Right lobe of liver (tissue), 4 donors: ENCODE measurements around a stretch of chr20.

- PRO-cap, 4 experiments: no peak in any of the 4 experiments
- RAMPAGE, long total RNA, 2 experiments: no peak in any of the 2 experiments
Measured at GRCh38 chr20:11271407-11271720, 597.6 kb upstream of the JAG1 start.

DNA sequence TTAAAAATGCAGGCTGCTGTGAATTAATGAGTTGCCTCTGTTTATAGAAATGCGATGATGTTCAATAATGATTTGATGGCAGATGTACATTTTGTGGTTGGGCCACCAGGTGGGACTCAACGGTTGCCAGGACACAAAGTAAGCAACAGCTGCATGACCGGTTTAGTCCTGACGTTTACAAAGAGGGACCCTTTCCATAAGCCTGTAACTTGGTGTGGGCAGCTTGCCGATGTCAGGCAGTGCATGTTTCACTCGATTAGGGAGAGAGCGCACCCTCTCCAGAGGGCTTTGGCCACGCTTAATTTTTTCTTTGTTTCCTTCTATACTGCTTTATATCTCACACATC lies 1.3 kb downstream of the BTBD3 start:
- PRO-cap, 4 experiments: no peak in any of the 4 experiments
- RAMPAGE, long total RNA, 2 experiments: no peak in any of the 2 experiments

DNA sequence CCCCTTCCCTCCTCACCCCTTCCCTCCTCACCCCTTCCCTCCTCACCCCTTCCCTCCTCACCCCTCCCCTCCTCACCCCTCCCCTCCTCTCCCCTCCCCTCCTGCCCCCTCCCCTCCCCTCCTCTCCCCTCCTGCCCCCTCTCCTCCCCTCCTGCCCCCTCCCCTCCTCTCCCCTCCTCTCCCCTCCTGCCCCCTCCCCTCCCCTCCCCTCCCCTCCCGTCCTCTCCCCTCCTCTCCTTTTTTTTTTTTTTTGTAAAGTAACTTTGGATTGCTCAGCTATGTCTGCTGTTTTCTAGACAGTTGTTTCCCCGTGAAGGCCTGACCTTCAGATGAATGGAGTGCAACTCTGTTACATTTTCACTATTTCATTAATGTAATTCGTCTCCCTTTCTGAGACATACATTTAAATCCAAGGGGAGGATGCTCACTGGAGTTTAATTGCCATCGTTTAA lies 127.6 kb downstream of the BTBD3 start:
- PRO-cap, 4 experiments: no peak in any of the 4 experiments
- RAMPAGE, long total RNA, 2 experiments: no peak in any of the 2 experiments

DNA sequence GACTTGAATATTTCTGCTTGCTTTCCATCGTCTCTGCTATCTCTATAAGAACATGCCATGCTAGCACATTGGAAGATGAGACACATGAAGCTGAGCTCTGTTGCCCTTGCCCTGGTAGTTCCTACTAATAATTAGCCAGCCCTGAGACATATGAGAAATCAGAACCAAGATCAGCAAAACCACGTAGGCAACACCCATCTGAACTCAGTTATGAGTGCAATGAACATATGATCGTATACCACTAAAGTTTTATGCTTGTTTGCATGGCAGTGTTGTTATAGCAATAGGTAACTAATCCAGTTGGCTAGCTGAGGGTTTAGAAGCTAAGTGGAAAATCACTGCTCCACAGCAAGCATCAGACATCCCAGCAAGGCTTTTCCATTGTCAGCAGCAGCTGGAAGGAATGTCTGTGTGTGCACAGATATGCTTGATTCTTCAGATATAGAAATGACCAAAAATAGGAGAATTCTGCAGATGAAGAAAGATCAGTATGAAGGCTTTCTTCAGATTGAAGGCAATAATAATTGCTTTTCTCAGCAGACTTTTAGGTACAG lies 180.8 kb downstream of the BTBD3 start:
- PRO-cap, 4 experiments: no peak in any of the 4 experiments
- RAMPAGE, long total RNA, 2 experiments: no peak in any of the 2 experiments

DNA sequence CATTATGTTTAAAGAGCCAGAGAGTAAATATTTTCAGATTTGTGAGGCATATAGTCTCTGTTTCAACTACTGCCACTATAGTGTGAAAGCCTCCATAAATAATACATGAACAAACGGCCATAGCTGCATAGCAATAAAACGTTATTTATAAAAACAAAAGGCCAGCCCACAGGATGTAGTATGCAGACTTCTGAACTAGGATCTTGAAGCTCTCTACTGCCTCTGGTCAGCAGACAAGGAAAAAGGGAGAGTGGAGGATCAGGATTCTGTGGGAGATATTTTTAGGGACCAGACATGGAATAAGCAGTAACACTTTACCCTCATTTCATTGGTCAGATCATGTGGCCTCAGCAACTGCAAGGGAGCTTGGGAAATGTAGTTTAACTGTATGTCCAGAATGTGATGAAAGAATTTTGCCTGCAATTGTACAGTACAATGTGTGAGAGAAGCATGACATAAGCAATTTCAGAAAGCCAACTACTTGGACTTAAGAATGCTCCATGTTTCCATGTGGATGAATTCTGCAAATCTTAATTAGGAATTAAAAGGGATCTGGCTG lies 414.1 kb upstream of the SPTLC3 start:
- PRO-cap, 4 experiments: no peak in any of the 4 experiments
- RAMPAGE, long total RNA, 2 experiments: no peak in any of the 2 experiments

DNA sequence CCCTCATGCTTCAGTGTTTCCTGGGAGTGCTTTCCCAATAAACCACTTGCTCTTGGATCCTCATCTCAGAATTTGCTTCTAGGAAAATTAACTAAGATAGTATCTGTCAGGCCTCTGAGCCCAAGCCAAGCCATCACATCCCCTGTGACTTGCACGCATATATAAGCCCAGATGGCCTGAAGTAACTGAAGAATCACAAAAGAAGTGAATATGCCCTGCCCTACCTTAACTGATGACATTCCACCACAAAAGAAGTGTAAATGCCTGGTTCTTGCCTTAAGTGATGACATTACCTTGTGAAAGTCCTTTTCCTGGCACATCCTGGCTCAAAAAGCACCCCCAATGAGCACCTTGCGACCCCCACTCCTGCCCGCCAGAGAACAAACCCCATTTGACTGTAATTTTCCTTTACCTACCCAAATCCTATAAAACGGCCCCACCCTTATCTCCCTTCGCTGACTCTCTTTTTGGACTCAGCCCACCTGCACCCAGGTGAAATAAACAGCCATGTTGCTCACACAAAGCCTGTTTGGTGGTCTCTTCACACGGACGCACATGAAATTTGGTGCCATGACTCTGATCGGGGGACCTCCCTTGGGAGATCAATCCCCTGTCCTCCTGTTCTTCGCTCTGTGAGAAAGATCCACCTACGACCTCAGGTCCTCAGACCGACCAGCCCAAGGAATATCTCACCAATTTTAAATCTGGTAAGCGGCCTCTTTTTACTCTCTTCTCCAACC lies 254.9 kb upstream of the SPTLC3 start:
- PRO-cap, 4 experiments: no peak in any of the 4 experiments
- RAMPAGE, long total RNA, 2 experiments: no peak in any of the 2 experiments

DNA sequence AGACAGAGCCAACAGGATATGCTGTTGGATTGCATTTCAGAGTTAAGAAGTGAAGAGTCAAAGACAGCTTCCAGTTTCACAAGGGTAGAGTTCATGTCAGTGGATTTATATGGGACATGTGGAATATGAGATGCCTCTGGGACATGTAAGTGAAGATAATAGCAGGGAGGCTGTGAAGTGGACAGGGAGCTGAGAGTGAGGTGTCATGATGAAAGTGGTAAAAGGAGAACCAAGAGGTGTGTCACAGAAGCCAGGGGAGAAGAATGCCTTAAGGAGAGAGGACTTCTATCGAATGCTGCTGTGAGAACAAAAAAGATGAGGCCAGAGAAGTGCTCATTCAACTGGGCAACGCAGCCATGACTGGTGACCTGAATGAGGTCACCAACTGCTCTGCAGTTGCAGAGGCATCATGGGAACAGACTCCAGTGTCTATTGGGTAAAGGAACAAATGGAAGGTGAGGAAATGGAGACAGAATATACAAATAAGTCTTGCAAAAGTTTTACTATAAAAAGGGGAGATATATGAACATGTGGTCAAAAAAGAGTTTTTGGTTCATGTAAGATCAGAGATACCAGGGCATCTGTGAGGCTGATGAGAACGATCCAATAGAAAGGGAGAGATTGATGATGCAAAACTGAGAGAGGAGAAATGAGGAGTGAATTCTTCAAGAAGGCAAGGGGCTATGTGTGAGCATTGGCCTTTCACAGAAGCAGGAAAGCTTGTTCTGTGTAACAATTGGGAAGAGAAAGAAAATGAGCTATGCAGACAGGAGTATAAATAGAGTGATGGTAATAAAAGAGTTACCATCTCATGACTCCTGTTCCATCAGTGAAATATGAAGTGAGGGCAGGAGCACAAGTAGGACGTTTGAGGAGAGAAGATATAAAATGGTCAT lies 20.0 kb downstream of the ISM1 start:
- PRO-cap, 4 experiments: no peak in any of the 4 experiments
- RAMPAGE, long total RNA, 2 experiments: no peak in any of the 2 experiments

- PRO-cap, 4 experiments: peak in 4 of 4 experiments; most common plus-strand start chr20:13290983 (in 4); most common minus-strand start chr20:13290891 (in 2)
- RAMPAGE, long total RNA, 2 experiments: no peak in any of the 2 experiments
Measured at GRCh38 chr20:13290724-13291102, 69.6 kb downstream of the ISM1 start.

DNA sequence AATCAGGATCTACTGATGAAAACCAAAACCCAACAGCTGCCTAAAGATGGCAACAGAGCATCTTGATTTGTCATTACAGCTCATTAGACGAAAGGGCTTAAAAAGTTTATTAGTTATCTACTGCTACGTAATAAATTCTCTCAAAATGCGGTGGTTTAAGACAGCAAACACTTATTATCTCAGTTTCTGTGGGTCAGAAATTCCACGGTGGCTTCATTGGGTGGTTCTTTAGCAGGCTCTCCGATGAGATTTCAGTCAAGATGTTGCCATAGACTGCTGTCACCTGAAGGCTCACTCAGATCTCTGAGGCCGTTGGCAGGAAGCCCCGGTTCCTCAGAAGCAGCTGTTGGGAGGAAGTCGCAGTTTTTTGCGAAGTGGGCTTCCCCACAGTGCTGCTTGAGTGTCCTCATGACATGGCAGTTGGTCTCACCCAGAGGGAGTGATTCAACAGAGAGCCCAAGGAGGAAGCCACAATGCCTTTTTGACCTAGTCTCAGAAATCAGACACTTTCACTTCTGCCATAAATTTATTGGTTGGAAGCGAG lies 208.5 kb downstream of the TASP1 start:
- PRO-cap, 4 experiments: peak in 4 of 4 experiments; most common plus-strand start position 364 of the sequence (in 4)
- RAMPAGE, long total RNA, 2 experiments: no peak in any of the 2 experiments

DNA sequence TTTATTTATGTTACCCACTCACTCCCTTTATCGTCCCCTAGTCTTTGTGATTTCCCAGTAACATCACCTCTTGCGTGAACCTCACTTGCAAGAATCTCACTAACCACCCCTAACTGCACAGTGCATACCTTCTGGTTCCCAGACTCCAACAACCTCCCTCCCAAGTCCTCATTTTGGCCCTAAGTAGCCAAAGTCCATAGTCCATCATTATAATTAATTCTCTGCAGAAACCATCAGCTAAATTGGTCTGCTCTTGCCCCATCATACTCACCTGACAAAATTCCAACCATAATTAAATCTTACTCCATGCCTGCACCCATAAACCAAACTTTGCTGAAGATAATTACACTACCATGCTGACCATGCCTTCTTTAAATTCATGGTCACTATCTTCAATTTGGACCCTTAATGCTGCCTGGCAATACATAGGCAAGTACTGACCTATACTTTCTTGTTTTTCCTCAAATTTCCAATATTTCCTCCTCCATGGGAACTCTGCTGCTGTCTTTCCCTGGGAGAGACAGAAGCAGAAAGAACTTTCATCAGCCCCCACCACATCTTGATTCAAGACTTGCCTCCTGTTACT lies 179.4 kb downstream of the TASP1 start:
- PRO-cap, 4 experiments: no peak in any of the 4 experiments
- RAMPAGE, long total RNA, 2 experiments: no peak in any of the 2 experiments

- PRO-cap, 4 experiments: no peak in any of the 4 experiments
- RAMPAGE, long total RNA, 2 experiments: no peak in any of the 2 experiments
Measured at GRCh38 chr20:13661186-13661624, 22.5 kb upstream of the TASP1 start.

GRCh38 chr20:13875343-13875887 lies 90.6 kb downstream of the NDUFAF5 start:
- PRO-cap, 4 experiments: no peak in any of the 4 experiments
- RAMPAGE, long total RNA, 2 experiments: no peak in any of the 2 experiments

GRCh38 chr20:14226162-14226688 lies 111.2 kb downstream of the FLRT3 start:
- PRO-cap, 4 experiments: no peak in any of the 4 experiments
- RAMPAGE, long total RNA, 2 experiments: no peak in any of the 2 experiments

DNA sequence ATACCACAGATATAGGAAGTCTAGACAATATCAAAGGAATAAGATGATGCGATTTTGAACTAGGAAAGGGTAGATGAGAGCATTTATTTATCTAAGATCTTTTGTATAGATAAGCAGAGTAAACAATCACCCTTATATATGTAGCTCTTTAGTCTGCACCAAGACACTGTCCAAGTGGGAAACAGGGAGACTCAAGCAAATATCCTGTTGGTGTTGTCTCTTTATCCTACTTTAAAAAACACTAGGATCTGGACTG lies 587.0 kb upstream of the FLRT3 start:
- PRO-cap, 4 experiments: peak in 1 of 4 experiments; most common plus-strand start position 166 of the sequence (in 1)
- RAMPAGE, long total RNA, 2 experiments: no peak in any of the 2 experiments

DNA sequence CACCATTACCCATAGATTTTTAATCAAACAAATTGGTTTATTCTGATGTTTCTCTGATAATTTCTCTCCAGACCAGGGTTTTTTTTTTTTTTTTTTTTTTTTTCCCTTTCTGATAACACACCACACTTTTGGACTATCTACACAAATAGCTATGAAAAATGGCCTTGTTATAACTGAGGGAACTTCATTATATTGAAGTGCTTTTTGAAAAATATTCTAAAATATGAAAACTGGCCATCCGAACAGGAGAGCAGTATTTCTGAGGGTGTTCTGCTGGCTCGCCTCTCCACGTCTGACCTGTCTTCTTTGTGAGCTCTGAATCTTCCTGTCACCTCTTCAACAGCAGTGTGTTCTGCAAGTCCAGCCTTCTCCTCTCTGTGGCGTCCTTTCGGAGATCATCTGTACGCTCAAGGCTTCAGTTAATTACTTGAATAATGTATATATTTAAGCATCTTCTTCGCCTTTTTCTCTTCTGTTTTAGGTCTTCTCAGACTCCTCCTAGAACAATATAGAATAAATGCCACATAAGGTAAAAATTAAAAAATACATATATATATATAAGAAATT lies 708.3 kb upstream of the FLRT3 start:
- PRO-cap, 4 experiments: no peak in any of the 4 experiments
- RAMPAGE, long total RNA, 2 experiments: no peak in any of the 2 experiments

DNA sequence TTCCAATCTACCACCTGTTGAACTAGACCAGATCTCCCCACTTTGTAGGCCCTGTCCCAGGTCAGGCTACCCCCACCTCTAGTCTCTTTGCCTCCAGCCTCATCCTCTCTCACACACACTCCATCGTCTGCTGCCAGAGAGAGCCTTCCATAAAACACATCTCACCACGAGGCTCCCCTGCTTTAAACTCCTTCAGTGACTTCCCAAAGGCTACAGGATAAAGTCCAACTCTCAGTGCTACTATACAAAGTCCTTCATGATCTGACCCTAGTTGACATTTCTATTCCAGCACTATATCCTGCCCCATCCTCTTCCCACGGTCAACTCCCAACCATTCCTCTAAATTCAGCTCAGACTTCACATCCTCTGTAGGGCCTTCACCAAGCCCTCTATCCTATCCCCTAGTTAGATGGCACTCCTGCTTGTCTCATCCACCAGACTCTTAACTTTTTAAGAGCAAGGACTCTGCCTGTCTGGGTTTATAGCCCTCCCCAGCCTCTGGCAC lies 36.2 kb downstream of the KIF16B start:
- PRO-cap, 4 experiments: no peak in any of the 4 experiments
- RAMPAGE, long total RNA, 2 experiments: no peak in any of the 2 experiments

DNA sequence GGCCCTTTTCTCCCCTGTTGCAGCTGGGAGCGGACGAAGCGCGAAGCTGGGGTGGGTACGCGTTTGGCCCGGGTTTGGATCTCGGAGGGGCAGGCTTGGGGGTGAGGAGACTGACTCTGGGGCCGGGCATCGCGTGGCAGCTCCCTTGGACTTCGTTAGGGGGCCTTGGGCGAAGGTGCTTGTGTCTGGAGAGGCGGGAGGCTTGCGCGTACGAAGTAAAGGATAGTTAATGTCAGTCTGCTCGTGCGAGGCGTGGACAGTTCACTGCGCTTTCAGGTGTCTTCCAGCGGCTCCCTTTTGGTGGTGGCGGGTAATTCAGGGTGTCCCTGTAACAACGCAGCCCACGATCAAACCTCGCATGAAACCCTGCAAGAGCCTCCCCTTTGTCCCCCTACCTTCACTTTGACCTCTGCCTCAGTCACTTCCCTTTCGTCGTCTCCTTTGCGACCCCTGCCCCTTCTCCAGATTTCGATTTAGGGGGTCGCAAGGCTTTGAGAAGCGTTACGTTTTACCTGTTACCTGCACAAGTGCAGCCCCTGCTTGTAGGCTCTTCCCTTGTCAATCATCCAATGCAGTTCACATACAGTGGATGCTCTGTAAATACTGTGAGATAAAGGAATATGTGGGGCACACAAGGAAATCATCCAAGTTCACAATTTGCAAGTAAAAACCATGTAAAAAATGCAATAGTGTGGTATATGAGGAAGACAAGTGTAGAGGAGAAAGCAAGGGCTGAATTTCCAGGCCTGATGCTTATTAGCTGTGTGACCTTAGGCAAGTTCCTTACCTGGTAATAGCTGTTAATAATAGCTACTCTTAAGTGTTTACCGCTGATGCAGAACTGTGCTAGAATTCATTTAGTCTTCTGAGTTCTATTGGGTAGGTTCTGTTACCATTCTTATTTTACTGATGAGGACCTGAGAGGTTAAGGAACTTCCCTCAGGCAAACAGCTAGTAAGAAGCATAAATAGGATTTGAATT lies 578 bp downstream of the SNRPB2 start:
- PRO-cap, 4 experiments: no peak in any of the 4 experiments
- RAMPAGE, long total RNA, 2 experiments: no peak in any of the 2 experiments

DNA sequence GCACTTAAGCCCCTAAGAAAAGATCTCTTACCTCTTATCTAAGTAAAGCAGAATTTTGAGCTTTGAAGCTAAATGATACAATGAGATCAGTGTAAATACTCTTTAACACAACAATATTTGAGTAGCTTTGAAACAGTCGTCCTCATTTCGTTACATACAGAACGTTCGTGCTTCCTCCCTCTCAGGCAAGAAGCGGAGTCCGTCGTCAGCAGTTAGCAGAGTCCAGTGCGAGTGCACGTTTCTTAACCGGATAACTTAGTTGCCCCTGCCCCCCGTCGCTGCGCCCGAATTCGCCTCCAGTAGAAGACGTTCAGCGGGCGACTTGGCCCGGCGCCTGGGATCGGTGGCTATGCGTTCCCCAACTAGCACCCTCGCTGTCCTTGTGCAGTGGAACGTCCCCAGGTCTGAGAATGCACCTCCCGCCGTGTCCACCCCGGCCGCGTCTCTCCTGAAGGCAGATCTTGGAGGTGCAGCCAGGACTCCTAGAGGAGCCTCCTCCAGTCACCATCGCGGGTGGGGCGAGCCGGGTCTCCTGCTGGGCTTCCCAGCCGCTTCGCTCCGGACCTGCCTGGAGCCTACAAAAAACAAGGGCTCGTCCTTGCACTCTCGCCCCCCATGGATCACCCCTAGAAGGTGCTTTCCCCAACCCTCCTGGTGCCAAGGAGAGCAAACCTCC lies 955 bp upstream of the PCSK2 start:
- PRO-cap, 4 experiments: no peak in any of the 4 experiments
- RAMPAGE, long total RNA, 2 experiments: no peak in any of the 2 experiments

GRCh38 chr20:17613236-17614349 lies 43.7 kb downstream of the DSTN start:
- PRO-cap, 4 experiments: peak in 1 of 4 experiments; most common plus-strand start chr20:17613489 (in 1); most common minus-strand start chr20:17613338 (in 1)
- RAMPAGE, long total RNA, 2 experiments: no peak in any of the 2 experiments

DNA sequence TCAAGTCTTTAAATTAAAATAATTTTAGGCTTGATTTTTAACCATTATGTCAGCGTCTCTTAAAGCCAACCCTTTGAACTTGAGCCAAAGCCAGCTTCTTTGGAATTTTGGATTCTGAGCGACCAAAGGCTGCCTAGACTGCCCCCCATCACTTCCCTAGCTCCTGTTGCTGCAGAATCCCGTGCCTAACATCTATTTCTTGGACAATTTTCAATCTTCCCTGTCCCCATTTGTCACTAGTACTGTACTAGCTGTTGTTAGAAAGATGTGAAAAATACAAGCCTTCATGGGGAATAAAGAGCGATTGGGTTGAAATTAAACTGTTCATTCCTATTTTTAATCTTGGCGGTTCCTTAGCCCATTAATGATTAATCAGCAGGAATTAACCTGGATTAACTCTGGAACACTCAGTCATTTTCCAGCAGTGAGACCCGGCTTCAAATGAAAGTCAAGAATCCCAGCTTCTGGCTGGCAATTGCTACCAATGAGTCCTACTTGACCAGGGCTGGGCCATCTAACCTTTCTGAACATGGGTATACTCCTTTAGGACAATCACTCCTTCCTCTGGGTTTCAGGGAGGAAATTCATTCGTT lies 1.3 kb upstream of the RRBP1 start:
- PRO-cap, 4 experiments: peak in 3 of 4 experiments; most common plus-strand start position 414 of the sequence (in 3)
- RAMPAGE, long total RNA, 2 experiments: no peak in any of the 2 experiments